Right common carotid artery plus branches (tissue), 1 donor: ENCODE results near the gene ANGPTL3.

DNA sequence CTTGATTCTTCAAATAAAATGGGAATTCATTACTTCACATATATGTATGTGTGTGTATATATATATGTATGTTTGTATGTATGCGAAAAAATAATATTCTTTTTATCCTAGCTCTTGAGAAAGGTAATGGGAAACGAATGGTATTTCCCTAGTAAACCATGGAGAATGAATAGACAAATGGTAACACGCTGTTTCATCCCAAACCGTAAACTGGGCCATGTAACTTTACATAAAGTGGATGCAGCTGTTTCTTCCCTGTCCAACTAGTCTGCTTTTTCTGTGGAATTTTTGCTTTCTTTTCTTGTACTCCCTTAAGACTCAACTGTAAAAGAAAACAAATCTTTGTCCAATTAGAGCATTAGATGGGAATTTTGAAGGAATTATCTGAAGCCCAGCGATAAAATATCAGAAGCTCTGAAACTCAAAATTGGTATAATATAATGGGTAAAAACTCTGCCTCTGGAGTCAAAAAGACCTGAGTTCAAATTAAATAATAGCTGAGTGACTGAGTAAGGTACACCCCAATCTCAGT is 198.1 kb downstream of the NFIA start:
- PRO-cap = no peak

DNA sequence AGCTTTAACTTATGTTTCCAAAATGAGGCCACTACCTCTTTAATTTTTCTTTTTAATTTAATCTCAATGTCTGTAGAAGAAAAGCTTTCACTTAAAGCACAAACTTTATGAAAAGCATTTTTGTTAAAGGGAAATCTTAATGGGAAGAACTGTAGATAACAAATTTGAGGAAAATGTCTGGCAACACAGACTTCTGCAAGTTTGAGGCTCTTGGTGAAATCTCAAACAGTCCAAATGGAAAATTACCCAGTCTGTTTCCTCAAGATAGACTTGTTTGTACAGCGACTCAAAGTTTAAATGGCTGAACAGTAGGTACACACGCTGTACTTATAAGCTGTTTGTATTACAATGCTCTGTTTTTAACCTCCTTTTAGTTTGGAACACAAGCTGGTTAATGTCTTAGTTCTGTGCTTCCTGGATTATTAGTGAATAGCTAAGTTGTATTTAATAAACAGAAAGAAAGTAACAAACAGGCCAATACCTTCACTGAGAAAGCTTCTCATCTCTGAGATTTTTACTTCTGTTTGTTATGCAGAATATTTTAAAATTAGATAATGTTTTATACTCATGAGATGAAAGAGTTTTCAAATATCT is 217.1 kb downstream of the NFIA start:
- PRO-cap = unidirectional peak, plus-strand start at position 296 of the sequence

- PRO-cap = no peak
Observed at GRCh38 chr1:61446752-61447144, 278.2 kb downstream of the TM2D1 start.

GRCh38 chr1:61491613-61491895 is 233.4 kb downstream of the TM2D1 start:
- PRO-cap = no peak

DNA sequence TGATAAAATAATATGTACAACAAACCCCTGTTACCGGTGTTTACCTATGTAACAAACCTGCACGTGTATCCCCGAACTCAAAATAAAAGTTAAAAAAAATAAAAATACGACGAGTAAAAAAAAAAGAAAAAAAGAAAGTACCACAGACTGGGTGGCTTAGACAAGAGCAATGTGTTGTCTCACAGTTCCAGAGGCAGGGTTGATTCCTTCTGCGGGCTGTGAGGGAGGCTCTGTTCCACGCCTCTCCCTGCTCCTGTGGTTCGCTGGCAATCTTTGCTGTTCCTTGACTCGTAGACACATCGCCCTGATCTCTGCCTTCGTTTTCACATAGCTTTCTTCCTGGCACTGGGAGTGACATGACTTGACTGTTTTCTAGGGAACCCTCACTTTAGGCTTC is 133.7 kb downstream of the TM2D1 start:
- PRO-cap = no peak

GRCh38 chr1:61951549-61952856 is 209.7 kb downstream of the PATJ start:
- PRO-cap = no peak

DNA sequence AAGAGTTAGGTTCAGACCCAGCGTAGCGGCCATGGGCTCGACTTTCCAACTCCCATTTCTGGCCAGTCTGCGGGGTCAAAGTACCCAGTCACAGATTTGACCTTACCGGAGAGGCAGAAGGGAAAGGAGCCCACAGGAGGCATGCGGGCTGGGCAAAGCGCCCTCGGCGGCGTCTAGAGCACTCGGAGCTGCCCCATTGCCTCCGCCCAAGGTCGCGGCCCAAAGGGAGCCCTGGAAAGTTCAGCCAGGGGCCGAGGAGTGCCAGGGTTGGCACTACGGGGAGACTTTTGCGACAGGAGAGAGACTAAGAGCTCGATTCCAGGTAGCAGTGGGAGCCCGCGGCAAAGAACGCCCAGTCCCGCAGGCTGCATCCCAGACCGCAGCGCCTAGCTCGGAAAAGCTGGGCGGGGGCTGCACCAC is 902 bp downstream of the KANK4 start:
- PRO-cap = no peak

GRCh38 chr1:62435661-62436180 is 1.1 kb upstream of the USP1 start:
- PRO-cap = no peak

DNA sequence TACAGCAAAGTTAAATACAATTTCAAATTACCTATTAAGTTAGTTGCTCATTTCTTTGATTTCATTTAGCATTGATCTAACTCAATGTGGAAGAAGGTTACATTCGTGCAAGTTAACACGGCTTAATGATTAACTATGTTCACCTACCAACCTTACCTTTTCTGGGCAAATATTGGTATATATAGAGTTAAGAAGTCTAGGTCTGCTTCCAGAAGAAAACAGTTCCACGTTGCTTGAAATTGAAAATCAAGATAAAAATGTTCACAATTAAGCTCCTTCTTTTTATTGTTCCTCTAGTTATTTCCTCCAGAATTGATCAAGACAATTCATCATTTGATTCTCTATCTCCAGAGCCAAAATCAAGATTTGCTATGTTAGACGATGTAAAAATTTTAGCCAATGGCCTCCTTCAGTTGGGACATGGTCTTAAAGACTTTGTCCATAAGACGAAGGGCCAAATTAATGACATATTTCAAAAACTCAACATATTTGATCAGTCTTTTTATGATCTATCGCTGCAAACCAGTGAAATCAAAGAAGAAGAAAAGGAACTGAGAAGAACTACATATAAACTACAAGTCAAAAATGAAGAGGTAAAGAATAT is at the start of gene ANGPTL3:
TSS of gene ANGPTL3 (plus strand) at position 211 of the 604 bp plus-strand sequence.
- PRO-cap = no peak

- PRO-cap = no peak
Observed at GRCh38 chr1:62608911-62609358, 11.6 kb downstream of the ANGPTL3 start.

DNA sequence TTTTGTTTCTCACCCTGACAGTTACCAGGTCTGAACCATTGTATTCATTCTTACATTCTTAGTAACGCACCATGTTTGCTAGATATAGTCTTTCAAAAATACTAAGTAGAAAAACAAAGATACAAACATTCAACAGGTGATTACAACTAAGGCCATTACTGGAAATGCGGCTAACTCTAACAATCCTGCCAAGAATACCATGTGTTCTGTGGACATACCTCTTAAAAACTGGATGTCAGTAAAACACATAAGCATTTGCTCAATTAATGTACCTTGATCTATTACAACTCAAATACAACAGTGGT is 15.4 kb downstream of the ANGPTL3 start:
- PRO-cap = no peak

DNA sequence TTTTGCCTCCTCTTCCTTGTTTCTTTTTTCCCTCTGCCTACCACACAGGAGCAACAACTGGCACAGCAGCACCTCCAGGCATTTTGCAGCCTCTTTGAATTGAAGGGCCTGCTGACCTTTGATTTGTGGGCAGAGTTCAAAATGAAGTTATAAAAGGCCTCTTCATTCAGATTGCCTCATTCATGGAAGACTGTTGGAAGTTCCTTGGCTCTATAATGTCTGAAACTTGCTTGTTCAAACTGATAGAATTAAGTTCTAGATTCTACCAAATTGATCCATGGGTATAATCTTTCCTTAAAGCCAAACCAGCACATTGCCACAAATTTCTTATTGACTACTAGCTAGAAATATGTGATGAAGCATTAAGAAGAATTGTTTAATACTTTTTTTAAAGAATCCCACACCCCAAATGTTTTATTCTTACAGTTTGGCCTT is 44.5 kb upstream of the FOXD3 start:
- PRO-cap = unidirectional peak, minus-strand start at position 96 of the sequence

DNA sequence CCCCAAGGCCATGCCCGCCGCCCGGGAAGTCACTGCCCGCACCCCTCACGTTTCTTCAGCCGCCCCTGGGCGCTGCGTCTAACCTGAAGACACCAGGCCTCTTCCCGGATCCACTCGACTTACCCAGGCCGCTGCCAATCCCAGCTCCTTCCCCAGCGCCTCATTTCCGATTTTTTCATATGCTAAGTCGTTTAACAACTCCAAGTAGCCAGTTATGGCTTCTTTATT is 911 bp upstream of the FOXD3 start:
- PRO-cap = no peak

DNA sequence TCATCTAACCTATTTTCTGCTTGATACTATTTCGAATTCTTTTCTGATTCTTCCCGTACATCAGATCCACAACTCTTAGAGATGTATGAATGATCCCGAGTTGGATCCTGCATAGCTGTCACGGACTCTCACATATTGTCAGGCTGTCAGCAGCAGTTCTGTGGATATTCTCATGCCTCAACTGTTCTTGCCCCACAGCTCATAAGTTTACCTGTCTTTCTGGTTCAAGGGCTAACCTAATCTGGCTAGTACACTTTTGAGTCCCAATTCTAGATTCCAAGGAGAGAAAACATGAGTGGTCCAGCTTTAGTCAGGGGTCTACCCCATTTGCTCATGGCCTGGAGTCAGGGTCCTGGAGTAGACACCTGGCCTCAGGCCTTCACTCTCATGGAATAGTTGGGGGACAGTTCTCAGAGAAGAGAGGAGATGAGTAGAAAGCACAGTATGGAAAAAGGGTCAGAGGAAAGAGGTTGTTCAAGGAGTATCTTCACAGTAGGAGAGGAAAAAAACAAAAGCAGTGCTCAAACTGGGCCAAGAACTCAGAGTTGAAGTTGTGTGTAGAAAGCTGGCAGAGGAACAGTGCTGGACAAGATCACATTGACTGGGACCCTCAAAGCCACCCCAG is 25.8 kb downstream of the PGM1 start:
- PRO-cap = no peak

- PRO-cap = no peak
Observed at GRCh38 chr1:63669299-63670017, 76.2 kb downstream of the PGM1 start.

DNA sequence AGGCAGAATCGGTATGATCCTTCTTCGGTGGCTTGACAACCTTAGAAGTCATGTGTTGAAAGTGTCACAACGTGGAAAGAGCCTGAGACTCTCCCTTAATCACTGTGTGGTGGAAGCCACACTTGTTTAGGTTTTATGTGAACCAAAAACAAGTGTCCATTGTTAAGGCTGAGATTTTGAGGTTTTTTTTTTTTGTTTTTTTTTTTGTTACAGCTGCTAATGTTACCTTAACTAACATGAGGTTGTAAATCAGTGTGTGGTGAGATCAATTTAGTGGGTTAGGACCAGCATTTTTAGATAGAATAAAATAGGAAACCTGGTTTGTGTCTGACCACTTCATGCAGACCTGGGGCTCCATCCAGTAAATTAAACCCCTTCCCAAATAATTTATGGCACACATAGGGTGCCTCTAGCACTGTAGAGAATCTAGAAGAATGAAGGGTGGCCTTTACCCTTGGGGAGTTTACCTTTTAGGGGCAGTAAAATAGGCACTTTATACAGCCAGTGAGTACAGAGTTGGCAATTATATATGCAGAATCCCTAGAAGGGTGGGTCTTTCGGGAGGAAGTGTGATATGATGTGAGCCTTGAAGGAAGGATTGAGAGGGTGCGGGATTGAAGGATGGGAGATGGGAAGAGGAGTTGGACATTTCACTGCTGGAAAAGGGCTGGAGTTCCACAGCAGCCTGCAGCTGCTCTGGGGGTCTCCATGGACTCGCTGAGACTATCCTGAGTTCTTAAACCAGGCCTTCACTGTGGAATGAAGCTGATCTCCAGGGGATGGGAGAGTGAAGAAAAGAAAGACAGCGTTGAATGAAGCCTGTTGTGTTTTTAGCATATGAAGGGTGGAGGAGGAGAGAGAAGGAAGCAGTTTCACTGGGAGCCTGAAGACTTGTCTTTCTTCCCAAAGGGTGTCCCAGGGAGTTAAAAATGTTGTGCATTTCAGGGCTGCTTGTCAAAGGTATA is 8.8 kb downstream of the ROR1 start:
- PRO-cap = no peak

DNA sequence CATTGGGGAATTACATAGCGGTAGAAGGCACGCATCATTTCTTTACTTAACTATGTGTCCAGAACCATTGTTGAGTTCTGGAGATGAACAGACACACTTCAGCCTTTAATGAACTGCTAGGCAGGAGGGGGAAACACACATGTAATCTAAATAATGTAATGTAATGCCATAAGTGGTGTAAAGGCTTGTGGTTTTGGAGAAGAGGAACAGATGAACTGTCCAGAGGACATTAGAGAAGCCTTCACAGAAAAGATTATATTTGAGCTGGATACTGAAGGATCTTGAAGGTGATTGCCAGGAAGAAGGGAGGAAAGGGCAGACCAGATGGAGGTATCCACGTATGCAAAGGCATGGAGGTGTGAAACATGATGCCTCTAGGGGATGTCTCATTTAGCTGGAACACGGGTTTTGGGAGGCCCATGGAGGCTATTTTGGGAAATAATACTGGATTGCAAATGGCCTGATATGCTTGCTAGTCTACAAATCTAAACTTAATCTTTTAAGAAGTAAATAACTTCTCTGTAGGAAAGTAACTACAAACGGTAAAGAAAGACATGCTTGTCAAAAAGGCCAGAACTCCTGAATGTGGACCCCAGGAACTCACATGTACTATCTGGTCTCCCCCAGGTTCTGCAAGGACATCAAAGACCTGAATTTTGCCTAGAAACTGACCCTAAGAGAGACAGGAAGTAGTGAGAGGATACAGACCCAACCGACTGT is 36.7 kb downstream of the ROR1 start:
- PRO-cap = no peak

DNA sequence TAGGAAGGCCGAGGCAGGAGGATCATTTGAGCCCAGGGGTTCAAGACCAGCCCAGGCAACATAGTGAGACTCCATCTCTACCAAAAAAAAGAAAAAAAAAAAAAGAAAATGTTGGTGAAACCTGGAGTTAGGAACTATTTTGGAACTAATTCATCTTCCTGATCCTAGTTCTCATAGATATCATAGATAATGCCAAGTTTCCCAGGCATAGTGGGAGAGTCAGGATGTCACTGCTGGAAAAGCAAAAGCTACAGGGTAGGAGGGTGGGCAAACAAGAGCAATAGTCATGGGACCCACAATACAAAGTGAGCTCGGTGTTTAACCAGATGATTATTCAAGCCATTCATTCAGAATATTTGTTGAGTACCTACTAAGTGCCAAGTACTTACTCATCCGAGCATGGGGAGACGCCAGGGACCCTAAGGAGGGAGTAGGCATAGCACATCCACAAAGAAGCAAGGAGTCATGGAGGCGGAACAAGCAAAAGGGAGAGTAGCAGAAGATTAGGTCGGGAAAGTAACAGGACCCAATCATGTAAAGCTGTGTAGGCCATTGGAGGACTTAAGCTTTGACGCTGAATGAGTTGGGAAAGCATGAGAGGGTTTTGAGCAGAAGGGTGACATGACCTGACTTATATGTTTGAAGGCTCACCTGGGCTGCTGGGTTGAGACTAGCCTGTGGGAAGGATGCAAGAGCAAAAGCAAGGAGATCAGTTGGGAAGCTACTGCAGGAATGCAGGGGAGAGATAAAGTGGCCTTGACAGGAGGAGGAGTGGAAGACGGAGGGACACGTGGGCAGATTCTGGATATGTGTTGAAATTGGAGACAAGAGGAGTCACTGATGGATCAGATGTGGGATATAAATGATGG is 59.9 kb upstream of the UBE2U start:
- PRO-cap = no peak

GRCh38 chr1:64471026-64472089 is 1.4 kb downstream of the CACHD1 start:
- PRO-cap = no peak

- PRO-cap = no peak
Observed at GRCh38 chr1:64664266-64664890, 80.5 kb upstream of the RAVER2 start.